ENCODE data around the genes ZNF507 and CEBPA.

GRCh38 chr19:31350559-31351230, 1.5 kb upstream of the TSHZ3 start:
- PRO-cap = bidirectional peak, plus-strand start at chr19:31350957, minus-strand start at chr19:31350827
- RAMPAGE, long total RNA, 2 experiments = no peak in any of the 2 experiments

- PRO-cap = no peak
- RAMPAGE, long total RNA, 2 experiments = no peak in any of the 2 experiments
Observed at GRCh38 chr19:31910193-31910660, 435.2 kb upstream of the ZNF507 start.

GRCh38 chr19:32086794-32087164, 258.6 kb upstream of the ZNF507 start:
- PRO-cap = no peak
- RAMPAGE, long total RNA, 2 experiments = no peak in any of the 2 experiments

DNA sequence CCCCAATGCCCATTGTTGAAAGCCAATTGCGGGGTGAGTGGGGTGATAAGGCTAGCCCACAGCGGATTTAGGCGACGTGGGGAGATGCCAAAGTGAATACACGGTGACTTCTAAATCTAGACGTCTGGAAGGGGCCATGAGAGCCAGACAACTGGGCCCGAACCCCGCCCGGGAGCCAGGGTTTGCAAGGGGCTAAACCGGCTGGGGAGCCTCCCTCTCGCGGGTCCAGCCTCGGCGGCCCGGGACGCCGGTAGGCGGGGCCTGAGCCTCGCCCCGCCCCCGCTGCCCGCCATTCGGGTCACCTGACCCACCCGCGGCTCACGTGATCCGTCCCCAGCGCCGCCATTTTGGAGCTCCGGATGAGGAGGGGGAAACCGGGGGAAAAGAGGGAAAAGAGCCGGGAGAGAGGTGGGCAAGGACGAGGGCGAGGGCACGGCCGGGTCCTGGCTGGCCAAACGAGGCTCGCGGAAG, at the start of gene ZNF507:
TSS of gene ZNF507 (plus strand) at position 321 of the 471 bp plus-strand sequence.
- PRO-cap = bidirectional peak, plus-strand start at position 336 of the sequence, minus-strand start at position 252 of the sequence
- RAMPAGE, long total RNA, 2 experiments = start-site peak on the plus strand in 2 of 2 experiments, centred at positions 369 to 382 of the sequence, 20 to 31 reads per replicate

DNA sequence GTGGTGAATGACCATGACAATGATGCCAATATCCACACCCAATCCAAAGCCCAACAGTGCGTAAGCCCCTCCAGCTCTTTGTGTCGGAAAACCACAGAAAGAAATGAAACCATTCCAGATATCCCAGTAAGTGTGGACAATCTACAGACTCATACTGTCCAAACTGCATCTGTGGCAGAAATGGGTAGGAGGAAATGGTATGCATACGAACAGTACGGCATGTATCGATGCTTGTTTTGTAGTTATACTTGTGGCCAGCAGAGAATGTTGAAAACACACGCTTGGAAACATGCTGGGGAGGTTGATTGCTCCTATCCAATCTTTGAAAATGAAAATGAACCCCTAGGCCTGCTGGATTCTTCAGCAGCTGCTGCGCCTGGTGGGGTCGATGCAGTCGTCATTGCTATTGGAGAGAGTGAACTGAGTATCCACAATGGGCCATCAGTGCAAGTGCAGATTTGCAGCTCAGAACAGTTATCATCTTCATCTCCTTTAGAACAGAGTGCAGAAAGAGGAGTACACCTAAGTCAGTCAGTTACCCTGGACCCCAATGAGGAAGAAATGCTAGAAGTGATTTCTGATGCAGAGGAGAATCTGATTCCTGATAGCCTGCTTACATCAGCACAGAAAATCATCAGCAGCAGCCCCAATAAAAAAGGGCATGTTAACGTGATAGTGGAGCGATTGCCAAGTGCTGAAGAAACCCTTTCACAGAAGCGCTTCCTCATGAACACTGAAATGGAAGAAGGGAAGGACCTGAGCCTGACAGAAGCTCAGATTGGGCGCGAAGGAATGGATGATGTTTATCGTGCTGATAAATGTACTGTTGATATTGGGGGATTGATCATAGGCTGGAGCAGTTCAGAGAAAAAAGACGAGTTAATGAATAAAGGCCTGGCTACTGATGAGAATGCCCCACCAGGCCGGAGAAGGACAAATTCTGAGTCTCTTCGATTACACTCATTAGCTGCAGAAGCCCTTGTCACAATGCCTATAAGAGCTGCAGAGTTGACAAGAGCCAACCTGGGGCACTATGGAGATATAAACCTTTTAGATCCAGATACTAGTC, 8.3 kb downstream of the ZNF507 start:
- PRO-cap = no peak
- RAMPAGE, long total RNA, 2 experiments = no peak in any of the 2 experiments

GRCh38 chr19:32652841-32653727, 21.9 kb downstream of the ANKRD27 start:
- PRO-cap = no peak
- RAMPAGE, long total RNA, 2 experiments = no peak in any of the 2 experiments

- PRO-cap = no peak
- RAMPAGE, long total RNA, 2 experiments = no peak in any of the 2 experiments
Observed at GRCh38 chr19:33008990-33009348, 36.9 kb downstream of the FAAP24 start.

DNA sequence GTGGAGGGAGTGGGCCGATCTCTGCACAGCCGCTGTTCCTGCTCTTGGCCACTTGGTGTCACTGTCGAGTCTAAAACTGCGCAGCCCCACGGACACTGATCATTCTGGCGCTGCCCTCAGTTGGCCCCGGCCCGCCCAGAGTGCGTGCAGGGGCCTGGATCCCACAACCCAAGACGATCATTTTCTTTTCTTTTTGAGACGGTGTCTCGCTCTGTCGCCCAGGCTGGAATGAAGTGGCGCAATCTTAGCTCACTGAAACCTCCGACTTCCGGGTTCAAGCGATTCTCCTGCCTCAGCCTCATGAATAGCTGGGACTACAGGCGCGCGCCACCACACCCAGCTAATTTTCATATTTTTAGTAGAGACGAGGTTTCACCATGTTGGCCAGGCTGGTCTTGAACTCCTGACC, 12.1 kb downstream of the WDR88 start:
- PRO-cap = no peak
- RAMPAGE, long total RNA, 2 experiments = no peak in any of the 2 experiments

DNA sequence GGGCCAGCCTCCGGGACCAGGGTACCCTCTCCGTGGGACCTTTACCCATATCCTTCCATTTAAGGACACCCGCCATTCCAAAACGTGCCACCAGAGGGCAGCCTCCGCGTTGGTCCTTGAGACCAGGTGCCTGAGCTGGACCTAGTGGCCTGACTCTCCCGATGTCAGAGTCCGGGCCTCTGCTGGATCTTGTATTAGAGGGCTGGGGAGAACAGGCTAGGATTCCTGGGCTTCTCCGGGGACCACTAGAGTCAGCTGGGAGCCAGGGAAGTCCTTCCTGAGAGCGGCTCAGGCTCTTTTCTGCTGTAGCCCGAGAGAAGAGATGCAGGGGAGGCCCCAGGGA, 9.7 kb upstream of the SLC7A10 start:
- PRO-cap = no peak
- RAMPAGE, long total RNA, 2 experiments = no peak in any of the 2 experiments

DNA sequence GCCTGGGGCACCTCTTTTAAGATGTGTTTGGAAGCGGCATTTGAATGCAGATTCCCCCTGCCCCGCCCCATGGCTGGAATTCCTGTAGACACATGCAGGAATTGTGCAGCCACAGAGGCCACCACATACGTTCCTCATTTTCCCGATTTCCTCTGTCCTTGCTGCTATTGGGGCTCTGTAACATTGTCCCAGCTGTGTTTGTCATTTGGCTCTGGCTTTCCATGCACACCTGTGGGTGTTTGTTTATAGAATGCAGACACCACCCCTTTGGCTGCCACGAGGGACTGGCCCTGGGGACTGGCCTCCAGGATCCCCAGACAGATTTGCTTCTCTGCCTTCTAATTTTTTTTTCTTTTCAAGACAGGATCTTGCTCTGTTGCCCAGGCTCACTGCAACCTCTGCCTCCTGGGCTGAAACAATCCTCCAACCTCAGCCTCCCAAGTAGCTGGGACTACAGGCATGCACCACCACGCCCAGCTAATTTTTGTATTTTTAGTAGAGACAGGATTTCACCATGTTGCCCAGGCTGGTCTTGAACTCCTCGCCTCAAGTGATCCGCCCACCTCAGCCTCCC, 16.2 kb downstream of the CEBPA start:
- PRO-cap = no peak
- RAMPAGE, long total RNA, 2 experiments = no peak in any of the 2 experiments

DNA sequence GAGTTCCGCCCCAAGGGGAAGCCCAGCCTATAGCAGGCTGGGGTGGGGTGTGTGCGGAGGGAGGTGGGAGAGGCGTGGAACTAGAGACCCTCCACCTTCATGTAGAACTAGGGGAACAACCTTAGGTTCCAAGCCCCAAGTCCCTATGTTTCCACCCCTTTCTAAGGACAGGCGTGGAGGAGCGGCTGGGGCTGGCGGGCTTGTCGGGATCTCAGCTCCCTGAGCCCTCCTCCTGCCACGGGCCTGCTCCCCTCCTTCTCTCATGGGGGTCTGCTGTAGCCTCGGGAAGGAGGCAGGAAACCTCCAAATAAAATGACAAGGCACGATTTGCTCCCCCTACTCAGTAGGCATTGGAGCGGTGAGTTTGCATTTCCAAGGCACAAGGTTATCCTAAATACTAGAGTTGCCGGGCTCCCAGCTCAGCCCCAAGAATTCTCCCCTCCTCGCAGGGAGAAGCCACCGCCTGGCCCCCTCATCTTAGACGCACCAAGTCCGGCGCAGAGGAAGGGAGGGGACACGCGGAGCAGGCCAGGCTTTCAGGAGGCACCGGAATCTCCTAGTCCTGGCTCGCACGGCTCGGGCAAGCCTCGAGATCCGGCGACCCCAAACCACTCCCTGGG, 1.6 kb downstream of the CEBPA start:
- PRO-cap = no peak
- RAMPAGE, long total RNA, 2 experiments = no peak in any of the 2 experiments

DNA sequence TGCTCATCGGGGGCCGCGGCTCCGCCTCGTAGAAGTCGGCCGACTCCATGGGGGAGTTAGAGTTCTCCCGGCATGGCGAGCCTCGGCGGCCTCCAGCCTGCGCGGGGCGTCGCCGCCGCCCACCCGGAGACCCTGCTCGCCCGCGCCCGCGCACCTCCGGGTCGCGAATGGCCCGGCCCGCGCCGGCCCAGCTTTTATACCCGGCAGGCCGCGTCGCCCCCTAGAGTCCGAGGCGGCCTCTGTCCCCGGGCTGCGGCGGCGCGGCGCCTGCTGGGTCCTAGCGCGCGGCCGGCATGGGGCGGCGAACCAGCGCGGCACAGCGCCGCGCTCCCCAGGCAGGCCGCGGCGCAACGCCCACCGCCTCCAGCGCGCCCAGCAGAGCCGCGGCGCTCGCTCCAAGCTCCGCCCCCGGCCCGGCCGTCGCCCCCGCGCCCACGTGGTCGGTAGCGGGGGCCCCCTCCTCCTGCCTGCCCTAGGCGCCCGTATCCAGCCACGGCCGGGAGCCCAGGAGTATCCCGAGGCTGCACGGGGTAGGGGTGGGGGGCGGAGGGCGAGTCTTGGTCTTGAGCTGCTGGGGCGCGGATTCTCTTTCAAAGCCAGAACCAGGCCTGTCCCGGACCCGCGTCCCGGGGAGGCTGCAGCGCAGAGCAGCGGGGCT, at the start of gene CEBPA:
TSS of gene CEBPA (minus strand) at position 169 of the 658 bp plus-strand sequence.
- PRO-cap = bidirectional peak, plus-strand start at position 304 of the sequence, minus-strand start at position 169 of the sequence
- RAMPAGE, long total RNA, 2 experiments = no peak in any of the 2 experiments

GRCh38 chr19:33348379-33349258, 24.9 kb upstream of the CEBPG start:
- PRO-cap = no peak
- RAMPAGE, long total RNA, 2 experiments = no peak in any of the 2 experiments

DNA sequence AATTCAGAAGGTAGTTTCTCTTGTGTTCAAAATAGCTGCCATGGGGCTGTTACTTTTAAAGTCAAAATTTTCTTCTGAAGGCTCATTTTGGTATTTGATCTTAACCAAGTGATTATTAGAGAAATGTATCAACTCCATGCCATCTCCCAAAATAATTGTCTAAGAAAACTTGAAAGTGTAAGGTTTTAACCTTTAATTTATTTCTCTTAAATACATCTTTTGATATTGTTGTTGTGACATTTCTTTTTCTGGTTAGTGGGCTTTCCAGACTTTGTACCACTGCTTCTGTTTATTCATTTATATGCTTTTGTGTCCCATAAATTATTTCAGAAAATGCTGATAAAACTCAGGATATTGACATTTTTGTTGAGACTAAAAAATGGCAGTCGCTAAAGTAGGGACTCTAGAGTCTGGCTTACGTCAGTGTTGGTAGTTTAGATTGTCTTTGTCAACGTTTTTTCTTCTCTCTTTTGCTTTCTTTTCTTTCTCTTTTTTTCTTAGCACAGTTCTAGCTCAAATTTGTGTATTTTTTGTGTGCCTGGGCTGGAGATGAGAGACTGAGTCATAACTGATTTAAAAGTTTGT, 7.2 kb downstream of the CEBPG start:
- PRO-cap = no peak
- RAMPAGE, long total RNA, 2 experiments = no peak in any of the 2 experiments

DNA sequence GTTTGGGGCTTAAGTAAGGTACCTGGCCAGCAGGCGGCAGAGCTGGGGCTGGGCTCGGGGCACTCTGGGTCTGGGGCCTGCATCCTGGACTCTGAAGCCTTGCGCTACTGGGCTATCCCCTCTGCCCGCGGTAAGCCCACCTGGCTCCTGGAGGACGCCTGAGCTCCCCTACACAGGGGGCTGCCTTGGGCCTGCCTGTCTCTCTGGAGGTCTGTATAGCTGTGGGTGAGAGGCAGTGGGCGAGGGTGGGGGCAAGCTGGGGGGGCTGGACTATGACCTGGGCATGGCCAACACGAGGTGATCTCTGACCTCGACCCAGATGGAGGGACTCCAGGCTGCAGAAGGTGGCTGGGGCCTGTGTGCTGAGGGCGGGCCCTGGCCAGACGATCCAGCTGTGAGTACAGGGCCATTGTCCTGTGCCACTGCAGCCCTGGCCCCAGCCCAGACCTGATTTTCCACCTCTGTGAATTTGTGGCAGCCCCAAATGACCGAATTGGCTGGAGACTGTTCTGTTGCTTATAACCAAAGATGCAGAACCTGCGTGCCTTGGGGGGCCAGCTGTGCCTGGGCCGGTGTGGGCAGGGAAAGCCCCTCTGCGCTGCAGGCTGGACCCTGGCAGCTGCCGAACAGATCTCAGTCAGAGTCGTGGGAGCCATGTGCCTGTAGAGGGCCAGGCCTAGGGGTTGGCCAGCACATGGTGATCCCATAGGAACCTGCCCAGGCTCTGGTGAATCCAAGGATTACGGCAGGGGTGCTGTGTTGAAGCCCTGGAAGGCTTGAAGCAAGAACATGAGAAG, 26.6 kb downstream of the CEBPG start:
- PRO-cap = no peak
- RAMPAGE, long total RNA, 2 experiments = no peak in any of the 2 experiments

DNA sequence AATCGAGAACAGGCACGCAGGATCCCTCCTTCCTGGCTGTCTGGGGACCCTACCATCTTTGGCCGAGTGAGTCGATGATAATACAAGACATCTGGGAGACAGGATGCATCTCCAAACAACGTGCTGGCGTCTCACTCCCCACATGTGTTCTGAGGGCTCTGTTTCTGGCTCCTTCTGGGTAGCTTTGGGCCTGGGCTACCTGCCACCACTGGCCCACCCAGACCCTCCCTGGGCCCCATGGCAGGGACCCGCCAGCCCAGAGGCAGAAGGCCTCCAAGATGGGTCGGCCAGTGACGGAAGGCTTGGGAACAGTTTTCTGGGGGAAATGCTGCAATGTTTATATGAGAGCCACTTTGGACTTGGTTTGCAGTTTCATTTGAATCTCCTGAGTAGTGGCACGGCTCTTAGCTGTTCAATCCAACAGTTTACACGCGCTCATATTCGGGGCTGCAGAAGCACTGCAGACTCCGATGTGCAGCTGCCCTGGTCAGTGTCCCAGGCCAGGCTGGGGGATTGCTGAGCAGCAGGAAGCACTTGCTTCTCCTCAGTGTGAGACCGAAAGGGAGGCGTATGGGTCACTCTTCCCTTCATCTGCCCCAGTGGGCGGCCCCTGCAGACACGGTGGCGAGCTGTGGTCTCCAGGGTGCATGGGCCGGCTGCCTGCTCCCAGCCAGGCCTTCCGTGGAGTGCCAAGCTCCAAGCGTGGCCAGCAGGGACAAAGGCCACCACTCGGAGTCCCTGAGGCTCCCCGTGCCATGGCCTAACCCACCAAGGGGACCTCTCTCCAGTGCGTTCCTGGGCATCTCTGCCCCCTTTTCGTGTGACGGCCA, 31.7 kb downstream of the CEBPG start:
- PRO-cap = no peak
- RAMPAGE, long total RNA, 2 experiments = no peak in any of the 2 experiments

DNA sequence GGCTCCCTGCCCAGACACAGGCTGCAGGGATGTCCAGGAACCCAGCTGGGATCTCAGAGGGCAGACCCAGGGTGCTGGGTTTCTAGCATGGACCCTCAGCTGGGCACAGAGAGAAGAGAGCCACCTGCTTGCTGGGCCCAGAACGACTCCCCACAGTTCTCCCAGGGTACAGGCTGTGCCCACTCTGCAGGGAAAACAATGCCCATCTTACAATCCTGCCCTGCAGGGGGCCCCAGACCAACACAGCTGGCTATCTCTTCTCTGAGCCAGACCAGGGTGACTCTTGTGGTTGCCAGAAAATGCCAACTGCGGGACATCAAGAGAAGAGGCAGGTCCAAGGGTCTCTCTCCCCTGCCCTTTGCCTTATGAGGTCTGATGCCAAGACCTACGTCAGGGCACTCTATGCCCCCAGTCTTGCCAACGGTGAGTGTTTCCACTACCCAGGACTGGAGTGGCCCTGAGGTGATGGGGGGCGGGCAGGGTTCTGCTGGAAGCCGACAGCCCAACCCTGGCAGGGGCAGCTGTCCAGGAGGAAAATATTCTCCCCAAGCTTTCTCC, 64.7 kb downstream of the CEBPG start:
- PRO-cap = no peak
- RAMPAGE, long total RNA, 2 experiments = no peak in any of the 2 experiments

DNA sequence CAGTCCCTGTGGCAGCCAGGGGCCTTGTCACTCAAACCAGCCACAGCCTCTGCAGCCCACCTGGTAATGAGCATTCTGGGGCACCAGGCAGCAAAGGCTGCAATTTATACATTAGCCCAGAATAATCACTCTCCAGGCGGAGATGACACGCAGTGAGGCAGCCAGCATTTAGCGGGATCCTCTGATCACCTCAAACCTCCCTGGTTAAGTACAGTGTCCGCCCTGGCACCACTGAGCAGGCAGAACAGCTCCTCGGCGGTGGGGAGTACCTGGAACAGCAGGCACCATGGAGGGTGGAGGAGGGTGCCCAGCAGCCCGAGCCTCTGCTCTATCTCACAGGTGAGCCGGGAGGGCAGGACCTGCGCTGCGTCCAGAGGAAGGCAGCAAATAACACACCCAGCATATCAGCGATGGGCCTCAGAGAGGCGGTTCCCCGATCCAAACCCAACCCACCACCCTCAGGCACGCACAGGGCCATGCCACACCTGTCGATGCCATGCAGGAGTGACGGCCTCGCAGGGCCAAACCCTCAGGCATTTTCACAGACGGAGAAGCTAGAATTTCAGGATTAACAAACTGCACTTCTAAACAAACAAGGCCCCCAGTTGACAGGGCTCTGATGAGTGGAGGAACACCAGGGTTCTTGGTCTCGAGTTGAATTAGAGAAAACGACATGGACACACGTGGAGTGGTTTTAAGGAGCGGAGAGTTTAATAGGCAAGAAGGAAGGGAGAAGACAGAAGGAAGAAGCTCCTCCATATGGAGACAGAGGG, 11.8 kb downstream of the PEPD start:
- PRO-cap = no peak
- RAMPAGE, long total RNA, 2 experiments = no peak in any of the 2 experiments

DNA sequence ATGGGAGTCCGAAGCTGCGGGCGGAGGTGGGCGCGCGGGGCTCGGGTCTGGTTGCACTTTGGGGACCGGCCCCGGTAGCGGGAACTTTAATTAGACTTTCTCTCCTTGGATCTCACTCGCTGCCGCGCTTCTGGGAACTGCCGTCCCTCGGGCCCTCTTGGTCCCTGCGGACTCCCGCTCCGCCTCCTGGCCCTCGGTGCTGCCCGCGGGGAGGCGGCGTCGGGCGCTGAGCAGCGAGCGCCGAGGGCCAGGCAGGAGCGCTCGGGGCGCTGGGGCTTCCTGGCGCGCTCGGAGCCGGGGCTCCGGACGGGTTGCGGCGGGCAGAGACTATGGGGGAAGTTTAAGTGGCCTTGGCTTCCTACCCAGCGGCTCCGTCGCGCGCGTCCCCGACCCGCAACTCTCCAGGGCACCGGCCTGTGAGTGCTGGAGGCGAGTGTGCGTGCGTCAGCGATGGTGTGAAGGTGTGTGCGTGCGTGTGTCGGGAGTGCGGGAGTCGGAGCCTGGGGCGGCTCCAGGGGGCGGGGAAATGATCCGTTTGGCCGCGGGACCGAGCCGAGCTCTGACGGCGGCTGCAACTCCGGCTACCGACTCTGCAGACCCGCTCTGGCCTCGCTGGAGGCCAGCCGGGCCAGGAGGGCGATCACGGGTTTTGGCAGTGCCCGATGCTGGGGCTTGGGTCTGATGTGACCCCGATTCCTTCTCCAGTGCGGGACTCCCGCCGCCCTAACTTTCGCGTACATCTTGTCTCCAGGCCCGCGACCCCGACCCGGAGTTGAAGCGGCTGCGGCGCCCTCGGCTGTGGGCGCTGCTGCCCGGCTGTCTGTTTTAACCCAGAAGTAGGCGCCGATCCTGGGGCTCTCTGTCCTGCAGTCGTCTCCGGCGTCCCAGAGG, 918 bp downstream of the CHST8 start:
- PRO-cap = no peak
- RAMPAGE, long total RNA, 2 experiments = no peak in any of the 2 experiments

DNA sequence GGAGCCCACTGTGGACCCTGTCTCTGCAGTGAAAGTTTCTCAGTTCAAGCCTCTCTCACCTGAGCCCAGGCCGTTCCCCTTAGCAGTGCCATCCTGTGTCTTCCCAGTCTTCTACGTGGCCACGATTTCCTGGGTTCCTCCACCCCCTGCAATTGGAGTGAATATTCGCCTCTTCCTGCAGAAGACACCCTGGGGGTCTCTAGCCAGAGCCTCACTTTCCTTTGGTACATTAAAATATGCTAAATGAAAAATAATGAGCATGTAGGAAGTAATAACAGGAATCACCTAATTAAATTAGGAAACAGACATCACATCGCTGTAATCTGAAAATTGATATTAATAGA, 79.3 kb downstream of the CHST8 start:
- PRO-cap = no peak
- RAMPAGE, long total RNA, 2 experiments = no peak in any of the 2 experiments